ENCODE measurements around the gene RNF141.

DNA sequence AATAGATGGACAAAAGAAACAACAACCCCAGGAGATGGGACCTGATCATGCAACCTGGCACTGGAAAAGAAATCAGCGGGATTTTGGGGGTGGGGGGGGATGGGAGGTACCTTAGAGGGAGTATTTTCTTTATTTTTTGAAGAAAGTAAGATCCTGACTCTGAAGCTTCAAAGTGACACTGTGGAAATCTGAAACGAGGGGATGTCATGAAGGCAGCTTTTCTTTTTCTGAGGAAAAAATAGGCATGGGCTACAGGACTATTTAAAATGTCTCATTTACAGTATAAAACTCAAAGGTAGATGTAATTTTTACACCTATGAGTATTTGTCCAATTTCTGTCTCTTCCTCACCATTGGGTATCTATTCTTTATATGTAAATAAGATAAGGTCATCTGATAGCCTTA is 15.5 kb upstream of the ZNF143 start:
- PRO-cap: no peak
- RRBS: no CpG with 5 or more reads among the region's 2 CpGs

GRCh38 chr11:9535449-9535838 is 38.0 kb upstream of the WEE1 start:
- PRO-cap: no peak
- RRBS: no CpG with 5 or more reads among the region's 5 CpGs

- PRO-cap: bidirectional peak, plus-strand start at chr11:9566340, minus-strand start at chr11:9566066
- RRBS: no CpG with 5 or more reads among the region's 10 CpGs
These were observed 7.5 kb upstream of the WEE1 start for GRCh38 chr11:9565578-9566711.

DNA sequence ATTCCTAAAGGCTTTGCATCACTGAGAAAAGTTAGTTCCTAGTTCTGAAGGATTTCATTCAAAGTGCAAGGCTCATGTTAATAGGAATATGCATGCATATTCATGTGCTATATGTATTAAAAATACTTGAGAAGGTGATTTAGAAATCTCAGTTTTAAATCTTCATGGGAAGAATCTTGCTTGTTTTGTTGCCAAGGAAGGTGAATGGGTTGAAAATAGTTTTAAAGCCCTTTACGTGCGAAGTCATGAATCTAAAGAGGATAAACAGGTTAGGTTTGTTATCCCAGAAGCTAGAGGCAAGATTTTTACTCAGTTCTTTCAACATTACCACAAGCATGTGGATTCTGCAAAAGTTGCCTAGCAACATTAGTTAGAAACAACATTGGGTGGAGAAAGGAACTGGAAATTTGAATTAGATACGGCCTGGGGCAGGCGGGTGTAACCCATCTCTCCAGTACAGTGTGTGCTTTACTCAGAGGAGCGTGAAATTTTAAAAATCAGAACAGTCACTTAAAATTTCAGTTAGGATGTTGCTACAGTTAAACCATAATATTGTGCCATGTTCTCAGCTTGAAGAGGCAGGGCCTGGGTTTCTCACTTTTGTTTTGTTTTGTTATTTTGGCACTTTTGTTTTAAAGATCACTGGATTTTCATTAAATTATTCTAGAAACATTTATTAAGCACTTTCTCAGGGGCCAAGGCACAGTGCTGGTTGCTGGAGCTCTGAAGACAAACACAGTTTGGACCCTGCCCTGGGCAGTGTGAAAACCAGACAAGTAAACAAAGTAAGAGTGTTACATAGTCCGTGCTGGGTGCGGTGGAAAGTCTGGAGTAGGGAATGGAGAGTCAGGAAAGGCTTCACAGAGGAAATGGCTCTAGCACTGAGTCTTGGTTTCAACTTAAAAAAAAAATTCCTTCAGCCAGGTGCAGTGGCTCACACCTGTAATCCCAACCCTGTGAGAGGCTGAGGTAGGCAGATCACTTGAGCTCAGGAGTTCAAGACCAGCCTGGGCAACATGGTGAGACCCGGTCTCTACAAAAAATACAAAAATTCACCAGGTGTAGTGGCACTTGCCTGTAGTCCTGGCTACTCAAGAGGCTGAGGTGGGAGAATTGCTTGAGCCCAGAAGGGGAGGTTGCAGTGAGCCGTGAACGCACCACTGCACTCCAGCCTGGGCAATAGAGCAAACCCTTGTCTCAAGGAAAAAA is 4.4 kb upstream of the WEE1 start:
- PRO-cap: bidirectional peak, plus-strand start at position 454 of the sequence, minus-strand start at position 307 of the sequence; bidirectional peak, plus-strand start at position 829 of the sequence, minus-strand start at position 774 of the sequence
- RRBS: no CpG with 5 or more reads among the region's 10 CpGs

DNA sequence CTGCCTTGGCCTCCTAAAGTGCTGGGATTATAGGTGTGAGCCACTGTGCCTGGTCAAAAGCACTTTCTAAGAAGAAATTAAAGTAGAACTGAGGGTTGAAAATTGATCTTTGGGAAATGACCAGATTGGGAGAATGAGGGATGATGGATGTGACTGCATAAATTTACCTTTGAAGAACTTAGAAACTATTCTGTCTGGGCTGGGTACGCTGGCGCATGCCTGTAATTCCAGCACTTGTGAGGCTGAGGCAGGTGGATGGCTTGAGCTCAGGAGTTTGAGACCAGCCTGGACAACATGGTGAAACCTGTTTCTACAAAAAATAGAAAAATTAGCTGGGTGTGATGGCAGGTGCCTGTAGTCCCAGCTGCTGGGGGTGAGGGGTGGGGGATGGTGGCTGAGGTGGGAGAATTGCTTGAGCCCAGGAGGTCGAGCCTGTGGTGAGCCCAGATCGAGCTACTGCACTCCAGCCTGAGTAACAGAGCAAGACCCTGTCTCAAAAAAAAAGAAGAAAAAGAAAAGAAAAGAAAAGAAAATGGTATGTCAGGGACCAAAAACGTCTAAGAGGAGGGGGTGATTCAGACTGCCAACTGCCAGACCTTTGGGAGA is 19.1 kb downstream of the SWAP70 start:
- PRO-cap: no peak
- RRBS: no CpG with 5 or more reads among the region's 5 CpGs

DNA sequence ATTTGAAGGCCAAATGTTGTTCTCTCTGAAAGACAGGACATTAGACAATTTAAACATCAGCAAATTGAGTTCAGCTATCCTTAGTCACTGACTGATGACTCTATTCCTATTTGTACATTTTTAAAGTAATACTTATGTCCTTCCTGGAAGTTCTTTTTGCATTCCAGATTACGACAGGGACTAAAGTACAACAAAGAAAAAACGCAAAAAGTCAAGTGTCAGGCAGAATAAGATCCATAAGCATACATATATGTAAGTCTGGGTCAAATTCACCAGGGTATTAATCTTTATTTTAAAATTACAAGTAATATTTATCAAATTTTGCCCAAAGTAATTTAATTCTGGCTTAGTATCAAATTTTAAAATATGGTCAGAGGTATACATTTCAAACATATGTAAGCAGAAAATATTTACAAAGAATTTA is 175.9 kb downstream of the SBF2 start:
- PRO-cap: no peak
- RRBS: no CpG with 5 or more reads among the region's 2 CpGs

GRCh38 chr11:10164728-10165360 is 129.2 kb downstream of the SBF2 start:
- PRO-cap: no peak
- RRBS: no CpG with 5 or more reads among the region's 2 CpGs

- PRO-cap: bidirectional peak, plus-strand start at chr11:10488518, minus-strand start at chr11:10488349
- RRBS: no CpG with 5 or more reads among the region's 11 CpGs
These were observed 33.3 kb downstream of the AMPD3 start for GRCh38 chr11:10488177-10488894.

DNA sequence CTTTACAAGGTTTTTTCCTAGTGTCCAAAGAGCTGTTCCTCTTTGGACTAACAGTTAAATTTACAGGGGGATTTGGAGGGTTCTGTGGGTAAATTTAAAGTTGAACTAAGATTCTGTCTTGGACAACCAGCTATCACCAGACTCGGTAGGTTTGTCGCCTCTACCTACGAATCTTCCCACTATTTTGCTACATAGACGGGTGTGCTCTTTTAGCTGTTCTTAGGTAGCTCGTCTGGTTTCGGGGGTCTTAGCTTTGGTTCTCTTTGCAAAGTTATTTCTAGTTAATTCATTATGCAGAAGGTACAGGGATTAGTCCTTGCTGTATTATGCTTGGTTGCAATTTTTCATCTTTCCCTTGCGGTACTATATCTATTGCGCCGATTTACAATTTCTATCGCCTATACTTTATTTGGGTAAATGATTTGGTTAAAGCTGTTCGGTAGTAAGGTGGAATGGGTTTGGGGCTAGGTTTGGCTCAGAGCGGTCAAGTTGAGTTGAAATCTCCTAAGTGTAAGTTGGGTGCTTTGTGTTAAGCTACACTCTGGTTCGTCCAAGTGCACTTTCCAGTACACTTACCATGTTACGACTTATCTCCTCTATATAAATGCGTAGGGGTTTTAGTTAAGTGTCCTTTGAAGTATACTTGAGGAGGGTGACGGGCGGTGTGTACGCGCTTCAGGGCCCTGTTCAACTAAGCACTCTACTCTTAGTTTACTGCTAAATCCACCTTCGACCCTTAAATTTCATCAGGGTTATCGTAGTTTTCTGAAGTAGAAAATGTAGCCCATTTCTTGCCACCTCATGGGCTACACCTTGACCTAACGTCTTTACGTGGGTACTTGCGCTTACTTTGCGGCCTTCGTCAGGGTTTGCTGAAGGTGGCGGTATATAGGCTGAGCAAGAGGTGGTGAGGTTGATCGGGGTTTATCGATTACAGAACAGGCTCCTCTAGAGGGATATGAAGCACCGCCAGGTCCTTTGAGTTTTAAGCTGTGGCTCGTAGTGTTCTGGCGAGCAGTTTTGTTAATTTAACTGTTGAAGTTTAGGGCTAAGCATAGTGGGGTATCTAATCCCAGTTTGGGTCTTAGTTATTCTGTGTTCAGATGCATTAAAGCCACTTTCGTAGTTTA is 31.9 kb downstream of the RNF141 start:
- PRO-cap: no peak
- RRBS: no CpG with 5 or more reads among the region's 33 CpGs

- PRO-cap: bidirectional peak, plus-strand start at chr11:10540594, minus-strand start at chr11:10540592; bidirectional peak, plus-strand start at chr11:10541314, minus-strand start at chr11:10541187
- RRBS: 1% methylated on average over 33 of the region's 83 CpGs
These were observed at the start of gene RNF141 for GRCh38 chr11:10540454-10541752. RNF141 (minus strand) TSS chr11:10541187.

GRCh38 chr11:10599365-10600107 is 31.1 kb upstream of the LYVE1 start:
- PRO-cap: no peak
- RRBS: no CpG with 5 or more reads among the region's 6 CpGs

DNA sequence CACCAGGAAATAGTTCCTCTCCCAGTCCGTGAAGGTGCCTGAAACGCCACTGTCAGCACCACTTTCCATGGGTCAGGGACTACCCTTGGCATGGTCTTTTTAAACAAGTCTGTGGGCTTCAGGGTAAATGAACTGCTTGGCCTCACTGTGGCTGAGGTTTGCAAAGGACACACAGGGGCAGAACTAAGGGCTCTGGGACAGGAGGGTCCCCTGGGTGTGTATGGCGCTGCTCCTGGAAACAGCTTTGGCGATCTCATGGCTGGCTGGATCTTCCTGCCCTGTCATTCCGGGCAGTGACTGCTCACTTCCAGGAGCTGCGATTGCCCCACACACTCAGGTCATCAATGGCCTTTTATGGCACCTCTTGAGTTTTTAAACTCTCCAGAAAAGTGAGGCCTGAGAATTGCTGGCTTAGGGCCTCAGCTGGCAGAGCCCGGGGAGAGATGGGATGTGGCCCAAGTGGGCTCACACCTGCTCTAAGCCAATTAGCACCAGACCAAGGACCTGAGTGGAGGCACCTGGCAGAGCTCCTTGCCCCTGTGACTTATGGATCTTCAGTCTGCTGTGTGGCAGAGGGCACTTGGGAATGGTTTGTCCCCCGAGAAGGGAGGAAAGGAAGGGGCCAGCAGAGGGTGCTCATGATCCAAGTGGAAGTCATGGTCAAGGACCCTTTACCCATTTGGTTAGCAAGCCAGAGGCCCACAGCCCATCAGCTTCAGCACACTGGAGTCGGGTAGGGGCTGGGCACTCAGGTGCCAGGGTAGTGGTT is 55.7 kb upstream of the LYVE1 start:
- PRO-cap: no peak
- RRBS: no CpG with 5 or more reads among the region's 9 CpGs

DNA sequence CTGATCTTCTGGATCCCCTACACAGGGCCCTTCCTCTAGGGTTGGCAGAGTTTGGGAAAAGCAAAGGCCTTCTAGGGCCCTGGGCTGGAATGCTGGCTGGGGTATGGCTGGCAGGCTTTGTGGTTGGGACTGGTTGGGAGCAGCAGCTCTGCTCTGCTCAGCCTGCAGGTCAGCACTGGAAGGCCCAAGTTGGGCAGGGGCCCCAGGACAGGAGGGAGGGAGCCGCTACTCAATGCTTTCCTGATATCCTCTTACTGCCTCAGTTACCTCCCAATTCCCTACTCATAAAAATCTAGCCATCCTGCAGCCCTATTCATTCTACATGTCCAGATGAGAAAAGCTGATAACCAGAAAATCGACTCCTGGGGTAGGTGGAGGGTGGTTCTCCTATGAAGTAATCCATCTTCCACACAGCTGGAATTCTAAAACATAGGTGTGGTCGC is 26.3 kb downstream of the IRAG1 start:
- PRO-cap: no peak
- RRBS: no CpG with 5 or more reads among the region's 3 CpGs

GRCh38 chr11:10796060-10796947 is 12.4 kb downstream of the EIF4G2 start:
- PRO-cap: no peak
- RRBS: no CpG with 5 or more reads among the region's 4 CpGs

GRCh38 chr11:10930466-10931037 is 72.7 kb upstream of the ZBED5 start:
- PRO-cap: no peak
- RRBS: no CpG with 5 or more reads among the region's 41 CpGs

GRCh38 chr11:10933800-10934847 is 76.3 kb upstream of the ZBED5 start:
- PRO-cap: no peak
- RRBS: 6% methylated on average over 3 of the region's 26 CpGs

GRCh38 chr11:11313806-11314270 is 39.2 kb downstream of the CSNK2A3 start:
- PRO-cap: no peak
- RRBS: no CpG with 5 or more reads among the region's 5 CpGs

DNA sequence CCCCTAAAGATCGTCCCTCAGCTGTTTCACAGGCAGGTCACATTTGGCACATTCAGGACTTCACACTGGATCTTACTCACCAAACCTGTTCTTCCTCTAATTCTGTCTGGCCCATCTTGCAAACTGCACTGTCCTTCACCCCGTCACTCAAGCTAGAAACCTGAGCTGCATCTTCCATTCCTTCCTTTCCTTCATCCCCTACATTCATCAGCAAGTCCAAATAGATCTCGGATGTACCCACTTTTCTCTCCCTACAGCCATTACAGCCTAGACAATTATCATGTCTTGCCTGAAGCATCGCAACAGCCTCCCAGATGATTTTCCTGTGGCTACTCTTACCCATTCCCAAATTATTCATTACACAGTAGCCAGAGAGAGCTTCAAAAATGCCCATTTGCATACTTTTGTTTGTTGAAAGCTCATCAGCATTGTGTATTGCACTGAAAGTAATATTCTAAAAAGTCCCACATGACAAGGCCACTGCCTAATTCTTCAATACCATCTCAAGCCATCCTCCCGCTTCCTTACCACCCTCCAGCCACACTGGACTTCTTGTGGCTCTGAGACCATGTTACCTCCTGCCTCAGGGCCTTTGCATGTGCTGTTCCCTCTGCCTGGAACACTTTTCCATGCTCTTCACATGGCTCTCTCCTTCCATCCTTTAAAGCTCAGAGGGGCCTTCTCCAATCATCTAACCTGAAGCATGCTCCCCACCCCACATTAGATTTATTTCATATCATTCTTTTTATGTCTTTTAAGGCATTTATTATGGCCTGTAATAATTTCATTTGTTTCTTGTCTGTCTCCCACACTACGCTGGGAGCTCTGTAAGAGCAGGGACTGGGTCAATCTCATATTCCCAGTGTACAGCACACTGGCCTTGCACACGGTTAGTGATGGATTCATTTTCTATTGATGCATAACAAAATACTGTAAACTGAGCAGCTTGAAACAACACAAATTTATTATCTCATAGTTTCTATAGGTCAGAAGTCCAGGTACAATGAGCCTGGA is 61.1 kb upstream of the CSNK2A3 start:
- PRO-cap: no peak
- RRBS: no CpG with 5 or more reads among the region's 7 CpGs

DNA sequence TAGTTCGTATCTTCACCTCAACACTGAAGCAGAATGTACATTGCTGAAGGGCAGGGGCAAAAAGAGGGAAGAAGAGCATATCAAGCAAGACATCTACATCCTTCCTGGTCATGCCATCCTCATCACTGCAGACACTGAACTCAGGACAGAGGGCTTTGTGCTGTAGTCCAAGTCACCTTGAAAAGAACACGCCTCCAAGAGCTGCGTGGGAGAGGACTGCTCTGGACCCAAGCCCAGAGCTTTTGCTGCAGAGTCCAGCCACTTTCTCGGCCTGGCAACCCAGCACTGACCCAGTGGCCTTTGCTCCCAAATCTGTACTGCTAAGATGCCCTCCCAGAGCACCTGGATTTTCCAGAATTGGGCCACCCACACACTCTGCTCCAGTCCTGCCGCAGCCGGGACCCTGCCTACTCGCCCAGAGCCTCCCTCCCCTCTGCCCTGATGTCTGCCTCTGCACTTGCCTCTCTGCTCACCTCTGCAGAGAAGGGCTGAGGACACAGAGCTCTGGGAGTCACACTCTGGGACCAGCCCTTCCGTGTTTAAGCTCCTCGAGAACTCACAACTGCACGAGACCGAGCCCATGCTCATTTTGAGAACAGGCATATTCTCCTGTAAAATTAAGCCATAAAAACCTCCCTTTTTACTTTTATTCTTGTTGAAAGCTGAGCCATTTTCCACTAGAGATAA is 83.7 kb upstream of the CSNK2A3 start:
- PRO-cap: no peak
- RRBS: no CpG with 5 or more reads among the region's 11 CpGs

DNA sequence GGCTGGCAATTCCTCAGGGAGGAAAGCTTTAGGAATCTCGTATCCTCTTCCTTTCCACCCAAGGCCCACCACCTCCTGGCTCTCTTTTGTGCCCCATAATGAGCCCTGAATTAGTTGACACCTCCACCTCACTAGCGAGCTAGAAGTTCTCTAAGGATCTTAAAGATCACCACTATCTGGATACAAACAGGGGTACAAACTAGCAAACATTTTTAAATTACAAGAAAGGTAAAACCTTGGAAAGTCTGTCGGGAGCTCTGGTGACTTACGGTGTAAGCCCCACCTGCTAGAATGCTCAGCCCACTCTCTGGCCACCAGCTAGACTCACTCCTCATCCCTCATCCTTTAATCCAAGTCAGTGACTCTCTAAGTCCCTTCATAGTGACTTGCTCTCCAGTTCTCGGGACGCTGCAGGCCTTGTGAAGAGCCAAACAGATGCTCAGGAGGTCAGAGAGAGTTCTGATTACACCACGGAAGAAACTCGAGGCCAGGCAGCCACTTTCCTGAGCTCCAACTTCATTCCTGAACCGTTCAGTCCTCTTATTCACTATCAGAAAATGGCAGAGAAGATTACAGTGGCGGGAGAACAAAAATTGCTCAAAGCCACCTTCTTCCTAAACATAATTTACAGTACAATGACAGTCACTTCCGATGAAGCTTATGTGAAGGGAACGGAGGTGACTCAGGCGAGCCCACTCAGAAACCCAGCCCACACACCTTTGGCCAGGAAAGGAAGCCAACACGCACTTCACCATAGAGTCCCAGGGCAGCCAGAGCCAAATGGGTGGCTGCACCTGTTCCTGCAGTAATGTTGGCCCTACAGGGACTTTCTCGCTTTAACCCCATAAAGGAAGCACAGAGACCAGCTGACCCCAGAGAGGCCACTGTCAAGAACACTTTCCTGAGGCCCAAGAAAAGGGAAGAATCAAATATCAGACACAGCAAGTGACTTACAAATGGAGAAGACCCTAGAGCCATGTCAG is 100.4 kb downstream of the GALNT18 start:
- PRO-cap: no peak
- RRBS: no CpG with 5 or more reads among the region's 15 CpGs

Data from MCF 10A (cell line).